K562 (cell line): ENCODE data around the genes PI4KA, SNAP29 and LZTR1.

DNA sequence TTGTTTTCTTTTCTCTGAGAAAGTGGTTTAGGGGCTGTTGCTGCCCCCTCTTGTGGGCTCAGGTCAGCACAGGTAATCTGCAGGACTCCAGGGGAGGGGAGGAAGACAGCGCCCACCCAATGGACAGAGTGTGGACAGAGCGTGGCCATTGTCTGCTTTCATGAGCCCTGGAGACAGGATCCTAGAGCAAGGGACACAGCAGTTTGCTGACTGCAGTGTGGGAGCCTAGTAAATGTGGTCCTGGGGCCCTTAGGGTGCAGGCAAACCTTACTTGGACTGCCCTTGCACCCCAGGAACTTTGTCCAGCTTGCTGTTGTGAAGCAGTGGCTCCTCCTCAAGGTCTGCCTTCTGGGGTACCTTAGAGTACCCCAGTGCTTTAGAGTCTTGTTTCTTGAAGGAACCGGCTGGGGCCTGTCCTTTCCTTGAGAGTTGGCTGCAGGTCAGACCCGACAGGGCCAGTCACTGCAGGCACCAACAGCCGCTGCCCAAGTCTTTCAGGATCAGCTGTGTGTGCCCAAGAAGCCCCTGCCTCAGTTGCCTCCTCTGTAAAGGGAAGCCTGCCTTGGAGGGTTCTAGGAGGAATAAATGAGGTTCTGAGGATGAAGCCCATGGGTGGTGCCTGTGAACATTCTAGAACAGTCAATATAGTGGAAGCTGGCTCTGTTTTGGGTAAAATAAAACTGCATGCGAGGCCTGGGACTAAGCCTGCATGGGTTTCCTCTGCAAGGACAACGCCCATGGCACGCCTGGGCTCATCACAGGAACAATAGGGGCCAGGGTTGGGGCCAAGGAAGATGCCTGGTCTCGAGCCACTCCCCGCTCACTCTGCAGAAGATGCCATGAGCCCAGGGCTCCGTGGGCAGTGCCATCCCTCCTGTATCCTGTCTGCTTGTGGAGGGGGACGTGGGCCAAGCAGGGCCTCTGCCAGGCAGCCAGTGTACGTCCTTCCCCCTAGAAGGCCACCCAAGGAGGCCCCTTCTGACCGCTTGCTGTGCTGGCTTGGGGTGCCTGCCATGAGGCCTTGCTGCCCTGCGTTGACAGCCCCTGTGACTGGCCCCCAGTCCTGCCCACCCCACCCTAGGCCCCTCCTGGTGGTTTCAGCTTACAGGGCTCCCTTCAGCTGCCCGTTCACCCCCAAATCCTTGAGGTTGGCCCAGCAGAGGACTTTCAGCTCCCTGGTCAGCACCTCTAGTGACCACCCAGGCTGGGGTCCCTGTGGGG, 81.5 kb downstream of the MED15 start:
- RAMPAGE, long total RNA: no peak
- RRBS: no CpG with 5 or more reads among the region's 16 CpGs
PRO-cap:
- standard: unidirectional peak, plus-strand start at position 122 of the sequence; unidirectional peak, plus-strand start at position 423 of the sequence; bidirectional peak, plus-strand start at position 882 of the sequence, minus-strand start at position 883 of the sequence
- CoPRO, capped RNA only, 2 experiments: peak in 1 of 2 experiments; most common plus-strand start position 120 of the sequence (in 1)
- CoPRO, capped and uncapped RNA, 2 experiments: peak in 1 of 2 experiments; most common plus-strand start position 337 of the sequence (in 1); most common minus-strand start position 311 of the sequence (in 1)
- CoPRO, uncapped RNA only, 2 experiments: peak in 2 of 2 experiments; most common plus-strand start position 361 of the sequence (in 1); most common minus-strand start position 86 of the sequence (in 1)
CAGE:
- cytosol, long polyA plus RNA: no peak
- long polyA plus RNA: no peak
- nucleolus, long total RNA: no peak
- nucleus, long polyA plus RNA: no peak

GRCh38 chr22:20656724-20657018, 117.2 kb upstream of the SERPIND1 start:
- RAMPAGE, long total RNA: no peak
- RRBS: no CpG with 5 or more reads among the region's 10 CpGs
PRO-cap:
- standard: bidirectional peak, plus-strand start at chr22:20657219, minus-strand start at chr22:20656932
- CoPRO, capped RNA only, 2 experiments: peak in 2 of 2 experiments; most common minus-strand start chr22:20656932 (in 2)
- CoPRO, capped and uncapped RNA, 2 experiments: peak in 2 of 2 experiments; most common minus-strand start chr22:20656932 (in 2)
- CoPRO, uncapped RNA only, 2 experiments: peak in 2 of 2 experiments; most common minus-strand start chr22:20656932 (in 2)
CAGE:
- cytosol, long polyA plus RNA: no peak
- long polyA plus RNA: no peak
- nucleolus, long total RNA: no peak
- nucleus, long polyA plus RNA: no peak

- RAMPAGE, long total RNA: start-site peak on the plus strand at chr22:20657214-20657378, 1,863 and 330 reads in 2 replicates
- RRBS: 7% methylated on average over 1 of the region's 15 CpGs
PRO-cap:
- standard: bidirectional peak, plus-strand start at chr22:20657219, minus-strand start at chr22:20656932; bidirectional peak, plus-strand start at chr22:20657417, minus-strand start at chr22:20657521
- CoPRO, capped RNA only, 2 experiments: peak in 2 of 2 experiments; most common plus-strand start chr22:20657219 (in 2)
- CoPRO, capped and uncapped RNA, 2 experiments: peak in 2 of 2 experiments; most common plus-strand start chr22:20657219 (in 2)
- CoPRO, uncapped RNA only, 2 experiments: peak in 2 of 2 experiments; most common plus-strand start chr22:20657219 (in 2)
CAGE:
- cytosol, long polyA plus RNA: no peak
- long polyA plus RNA: no peak
- nucleolus, long total RNA: no peak
- nucleus, long polyA plus RNA: start-site peak on the plus strand at chr22:20657218-20657222, 198 and 160 reads in 2 replicates
Measured at GRCh38 chr22:20657019-20657752, 116.7 kb upstream of the SERPIND1 start.

DNA sequence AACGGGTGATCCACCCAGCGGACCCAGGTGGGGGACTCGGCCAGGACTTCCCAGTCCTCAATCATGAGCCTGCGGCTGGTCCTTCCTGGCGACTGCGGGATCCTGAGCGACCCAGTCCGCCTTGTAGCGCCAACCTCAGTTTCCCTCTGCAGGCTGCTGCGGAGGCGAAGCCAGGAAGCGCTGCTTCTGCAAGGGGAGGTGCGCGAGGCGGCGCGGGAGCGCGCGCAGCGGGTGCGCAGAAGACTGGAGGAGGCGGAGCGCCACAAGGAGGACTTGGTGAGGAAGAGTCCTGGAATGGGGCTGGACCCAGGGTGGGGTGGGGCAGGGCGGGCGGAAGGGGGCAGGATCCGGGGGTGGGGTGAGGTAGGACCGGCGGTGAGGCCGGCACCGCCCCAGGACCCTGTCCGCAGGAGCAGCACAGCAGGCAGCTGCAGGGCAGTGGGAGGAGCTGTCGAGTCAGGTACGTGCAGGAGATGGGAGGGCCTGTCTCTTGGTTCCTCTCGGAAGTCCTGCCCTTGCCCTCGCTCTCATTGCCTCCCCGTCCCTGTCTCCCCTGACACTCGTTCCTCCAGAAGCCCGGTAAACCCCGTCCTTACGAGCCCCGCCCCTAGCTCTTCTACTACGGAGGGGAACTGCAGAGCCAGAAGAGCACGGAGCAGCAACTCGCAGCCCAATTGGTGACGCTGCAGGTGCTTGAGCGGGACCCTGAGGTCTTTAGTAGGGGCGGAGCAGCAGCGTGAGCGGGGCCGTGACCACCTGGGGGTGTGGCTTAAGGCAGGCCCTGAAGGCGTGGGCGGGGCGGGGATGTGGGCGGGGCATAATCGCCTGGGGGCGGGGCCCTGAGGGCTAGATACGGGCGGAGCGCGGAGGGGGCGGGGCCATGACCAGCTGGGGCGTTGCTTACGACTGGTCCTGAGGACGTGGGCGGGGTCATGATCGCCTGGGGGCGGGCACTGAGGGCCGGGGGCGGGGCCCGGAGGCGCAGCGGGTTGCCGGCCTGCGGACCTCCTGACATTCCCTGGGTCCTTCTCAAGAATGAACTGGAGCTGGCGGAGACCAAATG, 71.1 kb upstream of the SERPIND1 start:
- RAMPAGE, long total RNA: start-site peak on the plus strand centred at position 509 of the sequence, 42 bp wide, 9 and 5 reads in 2 replicates
- RRBS: no CpG with 5 or more reads among the region's 76 CpGs
PRO-cap:
- standard: bidirectional peak, plus-strand start at position 530 of the sequence, minus-strand start at position 190 of the sequence
- CoPRO, capped RNA only, 2 experiments: peak in 2 of 2 experiments; most common plus-strand start position 530 of the sequence (in 2); most common minus-strand start position 190 of the sequence (in 2)
- CoPRO, capped and uncapped RNA, 2 experiments: peak in 2 of 2 experiments; most common plus-strand start position 530 of the sequence (in 2); most common minus-strand start position 190 of the sequence (in 2)
- CoPRO, uncapped RNA only, 2 experiments: no peak in any of the 2 experiments
CAGE:
- cytosol, long polyA plus RNA: start-site peak on the plus strand centred at position 385 of the sequence, 21 bp wide, 37 and 21 reads in 2 replicates; start-site peak on the plus strand centred at position 514 of the sequence, 32 bp wide, 102 and 58 reads in 2 replicates
- long polyA plus RNA: start-site peak on the plus strand centred at position 388 of the sequence, 27 bp wide, 16 and 13 reads in 2 replicates; start-site peak on the plus strand centred at position 514 of the sequence, 32 bp wide, 98 and 55 reads in 2 replicates
- nucleolus, long total RNA: no peak
- nucleus, long polyA plus RNA: start-site peak on the plus strand centred at position 379 of the sequence, 46 bp wide, 58 and 36 reads in 2 replicates; start-site peak on the plus strand centred at position 516 of the sequence, 27 bp wide, 169 and 33 reads in 2 replicates

GRCh38 chr22:20727315-20728000, 46.5 kb upstream of the SERPIND1 start:
- RAMPAGE, long total RNA: no peak
- RRBS: no CpG with 5 or more reads among the region's 20 CpGs
PRO-cap:
- standard: no peak
- CoPRO, capped RNA only, 2 experiments: no peak in any of the 2 experiments
- CoPRO, capped and uncapped RNA, 2 experiments: no peak in any of the 2 experiments
- CoPRO, uncapped RNA only, 2 experiments: peak in 1 of 2 experiments; most common minus-strand start chr22:20727605 (in 1)
CAGE:
- cytosol, long polyA plus RNA: no peak
- long polyA plus RNA: no peak
- nucleolus, long total RNA: no peak
- nucleus, long polyA plus RNA: no peak

DNA sequence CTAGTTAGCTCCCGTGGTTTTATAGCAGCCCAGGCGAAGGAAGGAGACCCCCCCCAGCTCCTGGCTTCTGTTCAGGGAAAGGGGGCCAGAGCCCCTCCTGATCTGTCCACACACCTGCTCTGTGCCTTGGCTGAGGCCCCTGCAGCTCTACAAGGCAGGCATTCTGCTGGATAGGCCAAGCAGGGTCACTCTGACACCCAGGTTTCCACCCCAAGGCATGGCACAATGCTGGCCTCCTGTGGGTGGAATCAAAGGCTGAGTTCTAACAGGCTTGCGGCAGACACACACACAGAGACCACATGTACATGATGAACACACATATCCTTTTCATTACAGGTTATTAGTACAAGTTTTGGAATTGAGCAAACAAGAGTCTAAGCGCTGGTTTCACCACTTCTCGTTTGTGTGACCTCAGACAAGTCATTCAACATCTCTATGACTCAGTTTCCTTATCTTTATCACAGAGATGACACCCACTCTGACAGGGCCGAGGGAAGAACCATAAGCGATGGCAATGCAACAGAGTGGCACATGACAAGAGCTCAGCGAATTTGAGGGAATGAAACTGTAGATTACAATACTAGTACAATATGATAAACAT, 7.6 kb downstream of the SERPIND1 start:
- RAMPAGE, long total RNA: no peak
- RRBS: no CpG with 5 or more reads among the region's 8 CpGs
PRO-cap:
- standard: no peak
- CoPRO, capped RNA only, 2 experiments: no peak in any of the 2 experiments
- CoPRO, capped and uncapped RNA, 2 experiments: no peak in any of the 2 experiments
- CoPRO, uncapped RNA only, 2 experiments: no peak in any of the 2 experiments
CAGE:
- cytosol, long polyA plus RNA: no peak
- long polyA plus RNA: no peak
- nucleolus, long total RNA: no peak
- nucleus, long polyA plus RNA: no peak

DNA sequence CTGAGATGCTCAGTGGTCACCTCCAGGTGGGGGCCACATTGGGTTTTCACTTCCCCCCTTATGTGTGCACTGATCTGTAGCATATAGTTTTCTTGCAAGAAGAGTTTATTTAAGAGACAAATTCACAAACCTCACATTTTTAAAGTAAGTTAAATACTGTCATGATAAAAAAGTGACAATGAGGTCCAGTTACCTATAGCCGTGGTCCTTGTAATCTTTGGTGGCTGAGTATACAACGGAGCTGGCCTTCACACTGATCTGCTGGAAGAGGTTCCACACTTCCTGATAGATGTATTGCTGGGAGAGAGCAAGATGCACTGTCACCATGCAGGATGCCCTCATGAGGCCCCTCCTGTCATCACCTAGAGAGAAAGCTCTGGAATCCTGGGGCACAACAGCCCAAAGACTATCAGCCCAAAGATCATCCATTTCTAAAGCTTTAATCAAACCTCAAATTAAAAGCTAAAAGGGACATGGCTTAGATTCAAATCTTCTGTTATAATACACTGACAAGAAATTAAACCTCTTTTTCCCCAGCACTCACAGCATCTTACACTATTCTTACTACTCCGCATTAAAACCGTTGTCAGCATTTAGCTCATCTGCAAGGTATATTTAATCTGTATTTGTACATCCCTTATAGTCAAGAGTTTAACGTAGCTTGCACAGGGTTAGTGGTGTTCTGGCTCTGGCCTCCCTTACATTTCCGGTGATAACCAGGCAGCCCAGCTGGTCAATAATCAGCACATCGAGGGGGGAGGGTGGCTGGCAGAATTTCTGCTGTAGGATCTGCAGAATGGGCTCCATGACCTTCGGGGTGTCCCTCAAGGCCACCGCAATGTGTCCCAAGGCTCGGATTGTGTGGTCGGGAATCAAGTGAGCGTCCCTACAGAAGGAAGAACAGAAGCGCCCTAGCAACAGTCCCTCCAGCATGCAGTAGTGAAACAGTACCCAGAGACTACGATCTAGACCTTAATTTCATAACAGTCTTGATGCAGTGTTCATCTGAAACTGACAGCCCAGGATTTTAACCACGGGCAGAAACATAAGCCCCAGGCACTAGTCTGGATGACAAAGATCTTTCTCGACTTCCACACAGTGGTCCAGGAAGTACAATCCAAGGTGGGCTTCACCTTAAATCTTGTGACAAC, 24.9 kb downstream of the SERPIND1 start:
- RAMPAGE, long total RNA: no peak
- RRBS: no CpG with 5 or more reads among the region's 16 CpGs
PRO-cap:
- standard: no peak
- CoPRO, capped RNA only, 2 experiments: no peak in any of the 2 experiments
- CoPRO, capped and uncapped RNA, 2 experiments: no peak in any of the 2 experiments
- CoPRO, uncapped RNA only, 2 experiments: peak in 2 of 2 experiments; most common minus-strand start position 107 of the sequence (in 1)
CAGE:
- cytosol, long polyA plus RNA: no peak
- long polyA plus RNA: no peak
- nucleolus, long total RNA: no peak
- nucleus, long polyA plus RNA: no peak

GRCh38 chr22:20858195-20858939, at the start of gene PI4KA:
Gene PI4KA (minus strand): TSS chr22:20858811.
- RAMPAGE, long total RNA: no peak
- RRBS: 2% methylated on average over 25 of the region's 69 CpGs
PRO-cap:
- standard: bidirectional peak, plus-strand start at chr22:20858537, minus-strand start at chr22:20858509; bidirectional peak, plus-strand start at chr22:20859007, minus-strand start at chr22:20858801
- CoPRO, capped RNA only, 2 experiments: peak in 2 of 2 experiments; most common plus-strand start chr22:20858542 (in 2); most common minus-strand start chr22:20858458 (in 2)
- CoPRO, capped and uncapped RNA, 2 experiments: peak in 2 of 2 experiments; most common plus-strand start chr22:20858537 (in 1); most common minus-strand start chr22:20858367 (in 1)
- CoPRO, uncapped RNA only, 2 experiments: peak in 1 of 2 experiments; most common minus-strand start chr22:20858756 (in 1)
CAGE:
- cytosol, long polyA plus RNA: start-site peak on the minus strand at chr22:20858746-20858827, 263 and 178 reads in 2 replicates
- long polyA plus RNA: no peak
- nucleolus, long total RNA: no peak
- nucleus, long polyA plus RNA: start-site peak on the minus strand at chr22:20858362-20858842, 126 and 369 reads in 2 replicates

DNA sequence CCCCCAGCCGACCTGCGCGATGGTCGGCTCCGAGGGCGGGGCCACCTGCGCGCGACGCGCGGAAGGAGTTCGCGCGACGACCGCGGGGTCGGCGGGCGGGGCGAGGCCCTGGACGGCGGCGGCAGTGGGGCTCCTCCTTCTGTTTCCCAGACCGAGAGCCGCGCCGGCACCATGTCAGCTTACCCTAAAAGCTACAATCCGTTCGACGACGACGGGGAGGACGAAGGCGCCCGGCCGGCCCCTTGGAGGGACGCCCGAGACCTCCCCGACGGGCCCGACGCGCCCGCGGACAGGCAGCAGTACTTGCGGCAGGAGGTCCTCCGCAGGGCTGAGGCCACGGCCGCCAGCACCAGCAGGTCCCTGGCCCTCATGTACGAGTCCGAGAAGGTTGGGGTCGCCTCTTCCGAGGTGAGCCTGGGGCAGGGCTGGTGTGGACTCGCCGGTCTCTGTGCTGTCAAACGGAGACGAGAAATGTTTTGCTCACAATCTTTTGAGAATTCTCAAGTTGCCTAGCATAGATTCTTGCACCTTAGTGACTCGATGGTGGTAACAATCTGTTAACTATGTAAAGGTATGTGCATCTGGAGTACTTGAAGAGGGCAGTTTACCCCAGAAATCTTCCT, at the start of gene SNAP29:
SNAP29 (plus strand) TSS at position 68 of the 623 bp plus-strand sequence.
- RAMPAGE, long total RNA: start-site peak on the plus strand centred at position 105 of the sequence, 92 bp wide, 2,530 and 1,505 reads in 2 replicates
- RRBS: 2% methylated on average over 9 of the region's 60 CpGs
PRO-cap:
- standard: bidirectional peak, plus-strand start at position 68 of the sequence, minus-strand start outside the sequence
- CoPRO, capped RNA only, 2 experiments: peak in 2 of 2 experiments; most common plus-strand start position 68 of the sequence (in 2)
- CoPRO, capped and uncapped RNA, 2 experiments: peak in 2 of 2 experiments; most common plus-strand start position 68 of the sequence (in 2)
- CoPRO, uncapped RNA only, 2 experiments: peak in 1 of 2 experiments; most common plus-strand start position 99 of the sequence (in 1)
CAGE:
- cytosol, long polyA plus RNA: start-site peak on the plus strand centred at position 95 of the sequence, 95 bp wide, 410 and 418 reads in 2 replicates
- long polyA plus RNA: no peak
- nucleolus, long total RNA: no peak
- nucleus, long polyA plus RNA: no peak

DNA sequence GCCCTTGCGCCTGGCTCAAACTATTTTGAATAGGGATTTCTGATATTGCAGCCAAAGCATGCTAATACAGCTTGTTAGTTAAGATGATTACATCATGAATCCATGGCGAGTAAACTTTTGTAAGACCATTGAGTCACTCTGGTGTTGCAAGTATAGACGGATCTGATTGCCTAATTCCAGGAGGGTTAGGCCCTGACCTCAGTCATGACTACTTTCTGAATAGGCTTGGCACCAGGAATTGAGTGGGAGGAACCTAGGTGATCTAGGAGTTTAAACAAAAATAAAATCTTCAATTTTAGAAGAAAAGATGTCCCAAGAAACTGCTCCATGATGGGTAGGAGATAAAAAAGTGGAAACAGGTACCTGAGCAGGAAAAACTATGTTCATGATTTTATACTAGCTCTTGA, 12.6 kb upstream of the CRKL start:
- RAMPAGE, long total RNA: no peak
- RRBS: no CpG with 5 or more reads among the region's 3 CpGs
PRO-cap:
- standard: no peak
- CoPRO, capped RNA only, 2 experiments: no peak in any of the 2 experiments
- CoPRO, capped and uncapped RNA, 2 experiments: no peak in any of the 2 experiments
- CoPRO, uncapped RNA only, 2 experiments: no peak in any of the 2 experiments
CAGE:
- cytosol, long polyA plus RNA: no peak
- long polyA plus RNA: no peak
- nucleolus, long total RNA: no peak
- nucleus, long polyA plus RNA: no peak

GRCh38 chr22:20933567-20934247, 16.5 kb downstream of the CRKL start:
- RAMPAGE, long total RNA: no peak
- RRBS: no CpG with 5 or more reads among the region's 11 CpGs
PRO-cap:
- standard: no peak
- CoPRO, capped RNA only, 2 experiments: no peak in any of the 2 experiments
- CoPRO, capped and uncapped RNA, 2 experiments: no peak in any of the 2 experiments
- CoPRO, uncapped RNA only, 2 experiments: peak in 2 of 2 experiments; most common plus-strand start chr22:20933683 (in 2)
CAGE:
- cytosol, long polyA plus RNA: no peak
- long polyA plus RNA: no peak
- nucleolus, long total RNA: no peak
- nucleus, long polyA plus RNA: no peak

GRCh38 chr22:20948297-20949035, 18.6 kb upstream of the AIFM3 start:
- RAMPAGE, long total RNA: no peak
- RRBS: no CpG with 5 or more reads among the region's 8 CpGs
PRO-cap:
- standard: no peak
- CoPRO, capped RNA only, 2 experiments: no peak in any of the 2 experiments
- CoPRO, capped and uncapped RNA, 2 experiments: no peak in any of the 2 experiments
- CoPRO, uncapped RNA only, 2 experiments: peak in 2 of 2 experiments; most common plus-strand start chr22:20948579 (in 2)
CAGE:
- cytosol, long polyA plus RNA: no peak
- long polyA plus RNA: no peak
- nucleolus, long total RNA: no peak
- nucleus, long polyA plus RNA: no peak

DNA sequence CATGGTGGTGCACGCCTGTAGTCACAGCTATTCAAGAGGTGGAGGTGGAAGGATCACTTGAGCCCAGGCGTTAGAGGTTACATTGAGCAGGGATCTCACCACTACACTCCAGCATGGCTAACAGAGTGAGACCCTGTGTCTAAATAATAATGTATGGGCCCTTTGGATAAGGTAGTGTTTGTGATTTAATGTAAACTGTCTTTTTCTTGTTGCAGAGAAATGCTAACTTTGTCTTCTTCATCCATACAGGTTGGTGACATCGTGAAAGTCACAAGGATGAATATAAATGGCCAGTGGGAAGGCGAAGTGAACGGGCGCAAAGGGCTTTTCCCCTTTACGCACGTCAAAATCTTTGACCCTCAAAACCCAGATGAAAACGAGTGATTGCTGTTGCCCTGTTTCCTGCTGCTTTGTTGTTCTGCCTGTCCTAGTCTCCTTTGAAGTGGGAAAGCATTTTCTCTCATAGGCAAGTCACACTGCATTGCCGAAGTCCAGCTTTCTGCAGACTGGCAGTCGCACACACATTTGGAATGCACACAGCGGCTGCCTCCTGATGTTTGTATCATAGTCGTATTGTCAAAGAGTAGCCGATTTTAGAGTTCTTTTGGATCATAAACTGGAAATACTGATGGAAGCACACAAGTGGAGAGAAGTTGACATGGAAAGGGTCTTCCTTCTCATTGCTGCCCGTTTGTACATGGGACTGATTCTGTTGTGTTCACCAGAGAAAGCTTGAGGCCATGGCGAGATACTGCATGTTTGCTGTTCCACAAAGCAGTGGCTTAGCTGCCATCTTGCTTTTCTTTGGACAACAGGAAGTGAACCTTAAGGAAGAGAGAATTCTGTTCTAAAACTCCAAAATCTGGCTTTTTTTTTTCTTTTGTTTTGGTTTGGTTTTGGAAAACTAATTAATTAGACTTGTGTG, 17.3 kb upstream of the AIFM3 start:
- RAMPAGE, long total RNA: no peak
- RRBS: no CpG with 5 or more reads among the region's 16 CpGs
PRO-cap:
- standard: no peak
- CoPRO, capped RNA only, 2 experiments: no peak in any of the 2 experiments
- CoPRO, capped and uncapped RNA, 2 experiments: peak in 1 of 2 experiments; most common plus-strand start position 724 of the sequence (in 1)
- CoPRO, uncapped RNA only, 2 experiments: peak in 2 of 2 experiments; most common plus-strand start position 465 of the sequence (in 2)
CAGE:
- cytosol, long polyA plus RNA: no peak
- long polyA plus RNA: no peak
- nucleolus, long total RNA: no peak
- nucleus, long polyA plus RNA: no peak

DNA sequence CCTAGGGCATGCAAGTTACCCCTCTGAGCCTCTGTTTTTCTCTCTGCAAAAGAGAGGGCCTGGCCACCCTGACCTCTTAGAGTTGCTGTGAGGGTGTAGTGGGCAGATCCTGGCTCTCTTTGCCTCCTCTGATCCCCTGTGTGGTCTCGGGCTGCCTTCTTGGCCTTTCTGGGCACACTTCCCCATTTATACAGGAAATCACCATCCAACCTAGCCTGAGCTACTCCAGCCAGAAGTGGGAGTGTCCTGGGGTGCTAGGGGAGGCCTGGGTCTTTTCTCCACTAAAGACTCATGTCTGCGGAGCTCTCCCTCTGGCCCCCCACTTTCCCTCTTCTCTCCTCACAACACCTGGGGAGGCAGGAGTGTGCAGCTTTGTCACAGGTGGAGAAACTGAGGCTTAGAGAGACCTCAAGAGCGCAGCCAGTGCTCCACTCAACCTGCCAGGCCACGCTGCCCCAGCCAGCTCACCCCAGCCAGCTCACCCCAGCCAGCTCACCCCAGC, 1.3 kb downstream of the AIFM3 start:
- RAMPAGE, long total RNA: no peak
- RRBS: no CpG with 5 or more reads among the region's 4 CpGs
PRO-cap:
- standard: no peak
- CoPRO, capped RNA only, 2 experiments: no peak in any of the 2 experiments
- CoPRO, capped and uncapped RNA, 2 experiments: no peak in any of the 2 experiments
- CoPRO, uncapped RNA only, 2 experiments: no peak in any of the 2 experiments
CAGE:
- cytosol, long polyA plus RNA: no peak
- long polyA plus RNA: no peak
- nucleolus, long total RNA: no peak
- nucleus, long polyA plus RNA: no peak

DNA sequence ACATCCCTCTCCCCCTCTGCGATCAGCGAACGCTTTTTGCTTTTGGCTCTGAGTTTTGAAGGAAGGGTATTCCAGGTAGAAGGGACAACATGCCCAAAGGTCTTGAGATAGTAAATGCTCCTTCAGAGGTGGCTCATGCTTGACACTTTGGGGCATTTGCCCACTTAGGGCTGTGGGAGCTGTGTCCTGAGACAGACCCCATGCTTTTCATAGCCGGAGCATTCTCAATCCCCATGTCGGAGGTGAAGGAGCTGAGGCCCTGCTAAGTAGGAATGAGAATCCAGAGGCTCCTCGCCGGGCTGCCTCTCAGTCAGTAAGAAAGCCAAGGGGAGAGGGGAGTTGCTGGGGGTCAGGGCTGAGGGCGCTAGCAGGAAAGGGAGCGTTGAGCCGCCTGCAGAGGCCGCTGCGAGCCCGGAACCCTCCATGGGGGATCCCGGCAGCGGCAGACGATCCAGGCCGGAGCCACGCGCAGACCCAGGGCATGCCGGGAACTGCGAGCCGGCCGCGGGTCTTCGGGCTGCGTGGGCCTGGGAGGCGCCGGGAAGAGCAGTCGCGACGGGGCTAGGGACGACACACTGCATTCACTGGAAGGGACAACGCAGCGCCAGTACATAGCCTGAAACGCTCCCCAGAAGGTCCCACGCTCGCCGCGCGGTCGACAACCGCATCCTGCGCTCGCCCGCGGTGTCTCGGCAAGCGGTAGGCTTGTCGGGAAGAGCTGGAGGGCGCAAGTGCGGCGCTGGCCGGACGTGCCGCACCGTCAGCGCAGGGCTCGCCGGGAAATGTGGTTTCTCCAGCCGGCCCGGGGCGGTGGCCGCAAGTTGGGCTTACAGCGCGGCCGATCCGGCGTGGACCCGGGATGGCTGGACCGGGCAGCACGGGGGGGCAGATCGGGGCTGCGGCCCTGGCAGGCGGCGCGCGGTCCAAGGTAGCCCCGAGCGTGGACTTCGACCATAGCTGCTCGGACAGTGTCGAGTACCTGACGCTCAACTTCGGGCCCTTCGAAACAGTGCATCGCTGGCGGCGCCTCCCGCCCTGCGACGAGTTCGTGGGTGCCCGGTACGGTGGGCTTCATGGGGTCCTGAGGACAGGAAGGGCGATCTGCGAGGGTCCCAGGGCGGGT, at the start of gene LZTR1:
LZTR1 (plus strand) TSS at position 785 of the 1,123 bp plus-strand sequence.
- RAMPAGE, long total RNA: start-site peak on the minus strand centred at position 694 of the sequence, 48 bp wide, 127 and 238 reads in 2 replicates
- RRBS: 3% methylated on average over 22 of the region's 97 CpGs
PRO-cap:
- standard: bidirectional peak, plus-strand start at position 1 of the sequence, minus-strand start at position 22 of the sequence; bidirectional peak, plus-strand start at position 785 of the sequence, minus-strand start at position 699 of the sequence
- CoPRO, capped RNA only, 2 experiments: peak in 2 of 2 experiments; most common plus-strand start position 796 of the sequence (in 2); most common minus-strand start position 699 of the sequence (in 2)
- CoPRO, capped and uncapped RNA, 2 experiments: peak in 2 of 2 experiments; most common plus-strand start position 477 of the sequence (in 2); most common minus-strand start position 464 of the sequence (in 2)
- CoPRO, uncapped RNA only, 2 experiments: peak in 2 of 2 experiments; most common plus-strand start position 443 of the sequence (in 1); most common minus-strand start position 699 of the sequence (in 2)
CAGE:
- cytosol, long polyA plus RNA: start-site peak on the plus strand centred at position 821 of the sequence, 52 bp wide, 105 and 30 reads in 2 replicates
- long polyA plus RNA: start-site peak on the plus strand centred at position 781 of the sequence, 79 bp wide, 92 and 41 reads in 2 replicates
- nucleolus, long total RNA: no peak
- nucleus, long polyA plus RNA: start-site peak on the plus strand centred at position 795 of the sequence, 76 bp wide, 546 and 1,042 reads in 2 replicates

DNA sequence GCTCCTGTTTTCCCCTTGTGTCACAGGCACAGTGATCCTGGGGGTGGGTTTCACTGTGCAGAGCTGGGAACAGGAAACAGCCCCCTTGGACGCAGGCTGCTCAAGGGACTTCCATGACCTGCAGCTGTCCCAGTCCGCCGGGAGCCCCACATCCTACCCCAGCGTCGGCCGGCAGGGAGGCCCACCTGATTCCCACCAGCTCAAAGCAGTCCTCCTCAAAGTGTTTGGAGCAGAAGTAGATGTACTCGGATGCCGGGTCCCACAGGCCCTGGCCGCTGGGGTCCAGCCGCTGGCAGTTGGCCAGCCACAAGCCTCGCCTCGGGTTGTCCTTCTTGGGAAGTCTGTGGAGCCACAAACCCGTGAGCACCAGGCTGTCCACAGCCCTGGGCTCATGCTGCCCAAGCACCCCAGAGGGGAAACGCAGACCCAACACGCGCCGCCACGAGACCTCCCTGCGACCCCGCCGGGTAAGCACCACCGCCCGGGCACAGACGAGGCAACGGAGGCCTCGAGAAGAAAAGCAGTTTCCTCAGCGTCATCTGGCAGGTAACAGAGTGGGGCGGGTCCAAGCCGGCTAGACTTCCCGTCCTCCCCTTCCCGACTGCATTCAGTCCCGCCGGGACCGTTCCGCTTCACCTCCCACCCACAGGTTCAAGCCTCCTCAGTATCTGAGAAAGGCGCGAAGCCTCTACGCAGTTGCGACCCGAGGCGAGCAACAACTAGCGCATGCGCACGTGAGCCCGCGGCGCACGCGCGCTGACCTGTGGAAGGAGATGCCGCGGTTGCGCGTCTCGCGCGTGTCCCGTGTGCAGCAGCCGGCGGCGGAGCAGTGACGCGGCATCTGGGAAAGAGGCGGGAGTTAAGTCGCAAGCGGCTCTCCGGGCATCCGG, 602 bp downstream of the THAP7 start:
- RAMPAGE, long total RNA: start-site peak on the minus strand centred at position 699 of the sequence, 119 bp wide, 793 and 376 reads in 2 replicates; start-site peak on the plus strand centred at position 774 of the sequence, 95 bp wide, 40 and 33 reads in 2 replicates
- RRBS: 2% methylated on average over 21 of the region's 68 CpGs
PRO-cap:
- standard: bidirectional peak, plus-strand start at position 352 of the sequence, minus-strand start at position 194 of the sequence; bidirectional peak, plus-strand start at position 829 of the sequence, minus-strand start outside the sequence
- CoPRO, capped RNA only, 2 experiments: peak in 1 of 2 experiments; most common plus-strand start position 610 of the sequence (in 1); most common minus-strand start position 692 of the sequence (in 1)
- CoPRO, capped and uncapped RNA, 2 experiments: peak in 2 of 2 experiments; most common plus-strand start position 610 of the sequence (in 1); most common minus-strand start position 621 of the sequence (in 1)
- CoPRO, uncapped RNA only, 2 experiments: peak in 1 of 2 experiments; most common plus-strand start position 785 of the sequence (in 1); most common minus-strand start position 666 of the sequence (in 1)
CAGE:
- cytosol, long polyA plus RNA: start-site peak on the minus strand centred at position 668 of the sequence, 153 bp wide, 1,366 and 825 reads in 2 replicates
- long polyA plus RNA: start-site peak on the minus strand centred at position 690 of the sequence, 106 bp wide, 516 and 912 reads in 2 replicates
- nucleolus, long total RNA: no peak
- nucleus, long polyA plus RNA: start-site peak on the minus strand centred at position 666 of the sequence, 785 bp wide, 2,186 and 3,216 reads in 2 replicates

DNA sequence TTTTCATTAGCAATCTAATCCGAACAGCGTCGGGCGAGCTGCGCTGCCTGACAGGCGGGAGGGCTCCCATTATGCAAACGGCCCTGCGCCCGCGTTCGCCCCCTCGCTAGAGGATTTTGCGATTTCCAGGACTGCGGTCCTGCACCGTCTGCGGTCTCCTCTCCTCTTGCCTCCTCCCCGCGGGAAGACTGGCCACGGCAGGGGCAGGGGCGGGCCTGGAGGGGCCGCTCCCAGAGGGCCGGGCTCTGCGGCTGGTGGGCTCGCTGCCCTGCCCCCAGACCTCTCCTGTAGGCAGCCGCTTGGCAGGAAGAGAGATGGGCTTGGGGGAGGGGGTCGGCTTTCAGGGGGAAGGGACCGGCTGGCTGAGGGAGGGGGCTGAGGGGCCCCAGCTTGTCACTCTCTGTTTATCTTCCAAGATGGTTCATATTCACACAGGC, 738 bp downstream of the HIC2 start:
- RAMPAGE, long total RNA: no peak
- RRBS: no CpG with 5 or more reads among the region's 27 CpGs
PRO-cap:
- standard: bidirectional peak, plus-strand start at position 76 of the sequence, minus-strand start at position 118 of the sequence
- CoPRO, capped RNA only, 2 experiments: peak in 2 of 2 experiments; most common minus-strand start position 118 of the sequence (in 2)
- CoPRO, capped and uncapped RNA, 2 experiments: no peak in any of the 2 experiments
- CoPRO, uncapped RNA only, 2 experiments: no peak in any of the 2 experiments
CAGE:
- cytosol, long polyA plus RNA: no peak
- long polyA plus RNA: no peak
- nucleolus, long total RNA: no peak
- nucleus, long polyA plus RNA: no peak